AG04449 (cell line): ENCODE measurements around the genes TPSAB1 and FAHD1.

DNA sequence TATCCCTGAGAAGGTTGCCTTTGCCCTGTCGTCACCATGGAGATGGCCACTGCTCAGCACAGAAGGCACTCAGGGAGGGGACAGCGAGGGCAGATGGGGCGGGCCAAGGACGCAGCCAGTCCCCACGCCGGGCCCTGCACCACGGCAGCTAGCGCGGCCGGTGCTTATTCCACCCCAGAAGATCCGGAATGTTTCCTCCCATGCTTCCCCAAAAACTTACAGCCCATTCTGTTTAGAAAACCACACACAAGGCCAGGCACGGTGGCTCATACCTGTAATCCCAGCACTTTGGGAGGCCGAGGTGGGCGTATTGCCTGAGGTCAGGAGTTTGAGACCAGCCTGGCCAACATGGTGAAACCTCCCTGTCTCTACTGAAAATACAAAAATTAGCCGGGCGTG is 42.8 kb downstream of the SOX8 start:
- RRBS = no CpG with 5 or more reads among the region's 16 CpGs

- RRBS = 83% methylated on average over 12 of the region's 33 CpGs
Observed at GRCh38 chr16:1203778-1204419, 21.2 kb downstream of the TPSG1 start.

DNA sequence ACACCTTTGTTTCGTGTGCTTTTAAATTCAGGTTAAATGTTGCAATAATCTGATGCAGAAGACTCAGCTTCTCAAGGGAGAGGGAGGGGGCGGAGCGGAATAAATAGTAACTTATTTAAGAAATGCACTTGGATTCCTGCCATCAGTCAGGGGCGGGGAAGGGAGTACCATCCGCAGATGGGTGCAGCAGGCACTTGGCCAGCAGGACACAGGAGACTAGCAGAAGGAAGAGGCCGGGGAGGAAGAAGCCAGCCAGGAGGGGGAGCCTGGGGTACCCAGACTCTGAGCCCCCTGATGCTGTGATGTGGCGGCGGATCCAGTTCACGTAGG is 3.5 kb downstream of the TPSG1 start:
- RRBS = no CpG with 5 or more reads among the region's 9 CpGs

DNA sequence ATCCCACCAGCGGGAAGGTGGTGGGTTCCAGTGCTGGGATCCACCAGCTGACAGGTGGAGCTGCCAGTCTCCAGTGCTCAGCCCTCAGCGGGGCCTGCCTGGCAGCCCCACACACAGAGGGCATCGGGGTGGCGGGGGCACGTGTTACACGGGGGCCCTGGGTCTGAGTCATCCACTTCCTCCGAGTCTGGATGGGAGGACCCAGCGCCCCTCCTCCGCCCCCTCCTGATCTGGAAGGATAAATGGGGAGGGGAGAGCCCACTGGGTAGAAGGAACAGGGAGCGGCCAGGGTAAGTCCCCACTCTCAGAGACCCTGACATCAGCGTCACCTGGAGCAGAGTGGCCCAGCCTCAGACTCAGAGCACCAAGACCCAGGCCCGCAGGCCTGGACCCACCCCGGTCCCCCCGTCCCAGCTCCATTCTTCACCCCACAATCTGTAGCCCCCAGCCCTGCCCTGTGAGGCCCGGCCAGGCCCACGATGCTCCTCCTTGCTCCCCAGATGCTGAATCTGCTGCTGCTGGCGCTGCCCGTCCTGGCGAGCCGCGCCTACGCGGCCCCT is at the start of gene TPSAB1:
TPSAB1 (plus strand) TSS at position 267 of the 560 bp plus-strand sequence.
- RRBS = no CpG with 5 or more reads among the region's 23 CpGs

GRCh38 chr16:1457051-1457795 is 12.9 kb upstream of the CCDC154 start:
- RRBS = 85% methylated on average over 14 of the region's 51 CpGs

DNA sequence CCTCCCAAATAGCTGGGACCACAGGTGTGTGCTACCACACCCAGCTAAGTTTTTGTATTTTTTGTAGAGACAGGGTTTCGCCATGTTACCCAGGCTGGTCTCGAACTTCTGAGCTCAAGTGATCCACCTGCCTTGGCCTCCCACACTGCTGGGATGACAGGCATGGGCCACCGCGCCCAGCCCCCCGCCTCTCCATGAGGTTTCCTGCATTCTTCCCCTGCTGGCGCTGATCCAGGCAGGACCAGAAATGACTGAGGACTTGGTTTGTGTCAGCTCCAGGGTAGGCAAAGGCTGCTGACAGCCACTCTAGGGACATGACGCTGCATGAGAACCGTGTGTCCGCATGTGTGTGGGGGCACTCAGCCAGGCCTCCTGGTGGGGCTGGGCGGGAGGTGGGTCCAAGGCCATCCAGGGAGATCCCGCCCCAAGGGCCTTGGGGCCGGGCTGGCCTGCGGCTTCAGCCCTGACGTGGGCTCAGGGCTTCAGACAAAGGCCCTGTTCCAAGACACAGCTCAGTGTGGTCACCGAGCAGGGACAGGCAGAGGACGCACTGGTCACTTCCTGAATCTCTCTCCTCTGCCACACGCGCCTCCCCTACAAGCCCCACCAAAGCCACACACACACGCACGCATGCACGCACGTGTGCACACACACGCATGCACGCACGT is 5.6 kb upstream of the TMEM204 start:
- RRBS = no CpG with 5 or more reads among the region's 25 CpGs

GRCh38 chr16:1712404-1712689 is 6.4 kb downstream of the MAPK8IP3 start:
- RRBS = 83% methylated on average over 1 of the region's 3 CpGs

DNA sequence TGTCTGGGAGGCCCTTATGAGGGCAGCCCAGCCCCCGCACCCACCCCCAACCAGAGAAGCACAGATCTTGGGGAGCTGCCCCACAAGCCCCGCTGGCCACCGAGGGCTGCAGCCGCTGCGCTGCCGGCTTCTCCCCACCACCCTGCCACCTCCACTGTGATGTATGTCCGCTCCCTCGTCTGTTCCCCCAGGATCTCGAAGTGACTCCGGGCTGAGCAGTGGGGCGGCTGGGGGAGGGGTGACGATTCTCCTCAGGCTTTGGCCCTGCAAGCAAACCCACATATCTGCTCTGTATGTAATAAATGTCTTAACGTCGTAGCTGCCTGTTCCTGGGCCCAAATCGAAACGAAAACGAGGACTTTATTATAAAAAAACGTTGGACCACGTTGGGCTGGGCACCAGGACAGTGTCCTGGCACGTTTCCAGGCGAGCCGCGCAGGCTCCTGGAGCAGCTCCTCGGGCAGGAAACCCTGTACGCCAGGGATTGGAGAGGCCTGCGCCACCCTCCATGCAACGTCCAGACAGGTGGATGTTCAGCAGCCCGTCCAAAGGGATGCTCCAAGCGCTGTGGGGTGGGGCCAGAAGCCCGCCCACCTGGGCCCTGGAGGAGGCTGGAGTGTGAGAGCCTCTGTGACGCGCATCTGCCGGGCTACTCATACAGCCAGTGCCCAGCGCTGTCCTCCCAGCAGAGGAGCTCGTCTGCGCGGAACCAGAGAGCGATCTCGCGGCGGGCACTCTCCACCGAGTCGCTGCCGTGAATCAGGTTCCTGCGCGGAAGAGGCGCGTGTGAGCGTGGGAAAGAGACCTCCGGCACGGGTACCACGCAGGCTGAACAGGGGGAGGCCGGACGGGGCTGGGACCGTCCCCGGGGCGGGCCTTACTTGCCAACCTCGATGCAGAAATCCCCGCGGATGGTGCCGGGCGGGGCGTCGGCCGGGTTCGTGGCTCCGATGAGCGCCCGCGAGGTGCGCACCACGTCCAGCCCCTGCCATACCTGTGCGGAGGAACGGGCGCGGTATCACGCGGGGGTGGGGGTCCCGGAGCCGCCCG is 1.0 kb downstream of the NME3 start:
- RRBS = 11% methylated on average over 26 of the region's 81 CpGs

DNA sequence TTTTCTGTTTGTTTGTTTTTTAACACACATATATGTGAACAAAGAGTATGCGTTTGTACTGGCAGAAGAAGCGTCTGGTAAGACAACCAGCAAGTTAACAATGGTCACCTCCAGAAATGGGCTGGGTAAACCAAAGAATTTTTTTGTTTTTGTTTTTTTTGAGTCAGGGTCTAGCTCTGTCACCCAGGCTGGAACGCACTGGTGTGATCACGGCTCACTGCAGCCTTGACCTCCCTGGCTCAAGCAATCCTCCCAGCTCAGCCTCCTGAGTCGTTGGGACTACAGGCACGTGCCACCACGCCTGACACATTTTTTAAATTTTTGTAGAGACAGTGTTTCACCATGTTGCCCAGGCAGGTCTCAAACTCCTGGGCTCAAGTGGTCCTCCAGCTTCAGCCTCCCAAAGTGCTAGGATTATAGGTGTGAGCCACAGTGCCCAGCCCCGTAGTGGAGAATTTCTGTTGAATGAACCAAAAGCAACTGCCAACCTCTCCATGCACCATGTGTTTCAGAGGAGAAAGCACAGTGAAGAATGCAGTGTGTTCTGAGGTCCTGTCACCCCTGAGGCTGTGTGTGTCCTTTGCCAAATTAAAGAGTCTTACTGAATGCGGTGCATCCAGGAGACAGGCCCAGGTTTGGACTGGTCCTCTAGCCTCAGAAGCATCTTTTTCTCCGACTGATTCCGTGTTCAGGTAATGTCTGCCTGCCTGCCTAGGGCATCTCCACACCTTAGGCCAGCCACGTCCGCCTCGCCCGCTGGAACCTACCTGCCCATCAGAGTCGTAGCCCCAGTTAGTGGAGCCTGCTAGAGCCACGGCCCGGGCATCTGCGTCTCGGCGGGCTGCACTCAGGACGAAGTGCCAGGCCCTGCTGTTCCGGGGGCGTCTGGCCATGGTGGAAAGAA is 1.5 kb downstream of the SPSB3 start:
- RRBS = 79% methylated on average over 6 of the region's 24 CpGs

- RRBS = 78% methylated on average over 8 of the region's 43 CpGs
Observed at GRCh38 chr16:1792373-1793306, 865 bp downstream of the IGFALS start.

GRCh38 chr16:1827031-1828073 is at the start of gene FAHD1:
Gene FAHD1, plus strand, starts transcription at chr16:1827206.
- RRBS = 2% methylated on average over 25 of the region's 81 CpGs

DNA sequence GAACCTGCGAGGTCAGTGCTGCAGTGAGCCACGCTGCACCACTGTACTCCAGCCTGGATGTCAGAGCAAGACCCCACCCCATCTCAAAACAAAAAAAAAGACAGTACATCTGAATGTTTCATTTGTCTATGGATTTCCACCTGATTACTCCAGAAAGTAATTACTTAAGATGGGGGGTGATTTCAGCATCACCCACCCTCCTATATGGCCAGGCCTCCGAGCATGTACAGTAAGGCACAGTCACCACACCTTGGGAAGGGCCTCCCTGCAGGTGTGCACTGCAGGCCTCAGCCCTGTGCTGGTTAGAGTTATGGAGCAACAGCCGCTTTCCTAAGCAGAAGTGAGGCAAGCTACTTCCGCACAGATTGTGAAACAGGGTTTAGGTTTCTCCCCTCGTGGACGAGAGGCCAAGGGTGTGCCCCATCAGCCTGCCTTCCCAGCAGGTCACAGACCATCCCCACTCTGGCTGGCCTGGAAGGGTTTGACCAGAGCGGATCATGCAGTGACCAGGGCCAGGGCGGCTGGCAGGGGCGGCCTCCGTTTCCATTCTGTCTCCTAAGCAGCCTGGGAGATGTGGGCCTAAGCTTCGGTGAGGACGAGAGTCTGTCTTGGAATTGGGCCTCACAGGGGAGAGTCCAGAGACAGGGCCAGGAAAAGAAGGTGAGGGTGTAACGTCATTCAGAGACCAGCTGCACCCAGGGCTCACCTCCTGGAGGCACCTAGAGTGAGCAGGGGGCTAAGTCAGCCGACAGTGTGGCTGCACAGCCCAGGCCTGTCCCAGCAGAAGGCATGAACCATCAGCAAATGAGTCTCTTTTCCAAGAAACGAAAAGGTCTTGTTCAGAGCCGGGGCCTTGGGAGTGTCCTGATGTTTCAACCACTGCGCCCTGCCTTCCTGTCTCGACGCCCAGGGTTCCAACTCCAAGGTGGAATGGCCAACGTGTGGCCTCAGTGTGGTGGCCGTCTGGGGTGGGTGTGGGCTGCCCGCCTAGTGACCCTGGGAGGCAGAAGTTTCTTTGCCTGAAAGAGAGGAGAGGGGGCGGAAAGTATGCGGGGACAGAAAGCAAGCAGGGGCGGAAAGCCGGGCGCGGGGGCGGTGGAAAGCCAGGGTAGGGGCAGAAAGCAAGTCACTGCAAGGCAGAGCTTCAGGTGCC is 4.5 kb downstream of the MSRB1 start:
- RRBS = no CpG with 5 or more reads among the region's 30 CpGs

GRCh38 chr16:1978923-1979668 is 2.2 kb downstream of the NOXO1 start:
- RRBS = 35% methylated on average over 13 of the region's 77 CpGs

DNA sequence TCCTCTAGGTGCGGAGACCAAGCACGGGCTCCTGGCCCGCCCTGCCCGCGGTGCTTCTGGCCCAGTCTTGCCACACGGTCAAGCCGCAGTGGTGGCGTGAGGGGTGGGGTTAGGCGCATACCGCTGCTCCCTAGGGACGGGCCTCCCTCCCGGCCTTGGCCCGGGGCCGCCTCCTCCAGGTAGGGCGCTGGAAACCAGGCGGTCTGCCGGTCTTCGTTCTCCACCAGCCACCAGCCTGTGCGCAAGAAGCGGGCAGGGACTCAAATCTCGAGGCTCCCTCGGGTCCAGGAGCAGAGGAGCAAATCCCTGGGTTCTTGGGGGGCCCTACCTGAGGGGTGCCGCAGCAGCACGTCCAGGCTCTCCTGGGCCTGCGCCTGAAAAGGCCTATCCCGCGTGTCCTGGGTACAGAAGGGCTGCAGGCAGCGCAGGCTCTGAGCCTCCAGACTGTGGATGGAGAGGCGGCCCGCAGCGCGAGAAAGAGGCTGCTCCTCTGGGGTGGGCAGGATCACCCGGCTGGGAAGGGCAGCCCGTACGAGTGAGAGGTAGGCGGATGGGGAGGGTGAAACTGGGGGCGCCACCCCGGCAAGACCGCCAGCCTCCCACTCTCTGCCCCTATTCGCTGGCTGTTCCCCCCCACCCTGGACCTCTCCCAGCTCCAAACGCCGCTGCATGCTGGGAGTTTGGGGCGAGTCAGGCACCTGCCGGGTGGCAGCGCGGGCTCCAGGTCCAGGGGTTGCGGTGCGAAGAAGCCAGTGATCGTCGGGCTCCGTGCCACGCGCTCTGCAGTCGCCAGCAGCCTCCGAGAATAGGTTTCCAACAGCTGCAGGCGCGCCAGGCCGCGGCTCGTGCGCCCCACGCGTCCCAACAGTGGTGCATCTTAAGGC is 1.4 kb downstream of the NOXO1 start:
- RRBS = 31% methylated on average over 11 of the region's 63 CpGs

DNA sequence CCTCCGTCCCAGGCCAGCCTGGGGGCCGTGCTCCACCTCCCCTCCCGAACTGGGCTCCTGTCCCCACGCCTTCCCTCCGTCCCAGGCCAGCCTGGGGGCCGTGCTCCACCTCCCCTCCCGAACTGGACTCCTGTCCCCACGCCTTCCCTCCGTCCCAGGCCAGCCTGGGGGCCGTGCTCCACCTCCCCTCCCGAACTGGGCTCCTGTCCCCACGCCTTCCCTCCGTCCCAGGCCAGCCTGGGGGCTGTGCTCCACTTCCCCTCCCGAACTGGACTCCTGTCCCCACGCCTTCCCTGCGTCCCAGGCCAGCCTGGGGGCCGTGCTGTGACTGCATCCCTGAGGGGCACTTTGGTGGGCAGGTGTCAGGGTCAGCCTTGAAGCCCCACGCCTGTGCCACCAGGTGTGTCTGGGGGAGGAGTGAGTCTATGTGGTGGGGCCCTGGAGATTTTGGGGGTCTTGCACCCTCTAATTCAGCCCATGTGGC is 7.9 kb downstream of the NHERF2 start:
- RRBS = no CpG with 5 or more reads among the region's 18 CpGs

DNA sequence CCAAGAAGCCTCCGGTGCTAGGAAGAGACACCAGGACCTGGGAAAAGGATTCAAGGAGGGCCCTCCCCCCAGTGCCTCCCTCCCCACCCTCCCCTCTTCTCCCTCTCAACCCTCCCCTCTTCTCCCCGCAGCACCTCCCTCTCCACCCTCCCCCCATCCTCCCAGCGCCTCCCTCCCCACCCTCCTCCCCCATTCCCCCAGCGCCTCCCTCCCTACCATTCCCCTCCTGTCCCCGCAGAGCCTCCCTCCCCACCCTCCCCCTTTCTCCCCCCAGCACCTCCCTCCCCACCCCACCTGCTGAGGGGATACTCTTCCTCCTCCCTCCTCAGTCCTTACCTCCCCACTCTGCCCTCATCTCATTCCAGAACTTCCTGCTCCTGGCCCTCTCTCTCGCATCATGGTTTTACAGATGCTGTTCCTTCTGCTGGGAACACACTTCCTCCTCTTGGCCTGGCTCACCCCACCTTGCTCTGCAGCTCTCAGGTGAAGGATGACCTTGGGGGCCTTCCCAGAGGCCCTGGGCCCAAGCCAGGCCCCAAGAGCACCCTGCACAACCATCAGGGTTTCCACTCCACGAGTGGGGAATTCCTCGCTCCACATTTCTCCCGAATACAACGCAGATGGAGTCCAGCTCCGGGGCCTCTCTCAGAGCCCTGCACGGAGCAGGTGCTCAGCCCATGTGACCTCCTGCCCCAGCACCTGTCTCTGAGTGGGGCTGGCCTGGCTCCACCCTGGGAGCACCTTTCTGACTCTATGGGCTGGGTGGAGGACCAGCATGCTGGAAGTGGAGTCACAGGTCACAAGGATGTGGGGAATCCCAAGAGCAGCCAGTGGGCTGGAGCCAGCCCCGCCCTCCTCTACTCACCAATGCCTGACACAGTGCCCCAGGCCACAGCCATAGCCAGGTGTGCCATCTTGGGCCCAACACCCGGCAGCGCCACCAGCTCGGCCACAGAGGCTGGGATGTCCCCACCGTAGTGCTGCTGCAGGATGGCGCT is 4.6 kb downstream of the NTHL1 start:
- RRBS = 100% methylated on average over 1 of the region's 18 CpGs

DNA sequence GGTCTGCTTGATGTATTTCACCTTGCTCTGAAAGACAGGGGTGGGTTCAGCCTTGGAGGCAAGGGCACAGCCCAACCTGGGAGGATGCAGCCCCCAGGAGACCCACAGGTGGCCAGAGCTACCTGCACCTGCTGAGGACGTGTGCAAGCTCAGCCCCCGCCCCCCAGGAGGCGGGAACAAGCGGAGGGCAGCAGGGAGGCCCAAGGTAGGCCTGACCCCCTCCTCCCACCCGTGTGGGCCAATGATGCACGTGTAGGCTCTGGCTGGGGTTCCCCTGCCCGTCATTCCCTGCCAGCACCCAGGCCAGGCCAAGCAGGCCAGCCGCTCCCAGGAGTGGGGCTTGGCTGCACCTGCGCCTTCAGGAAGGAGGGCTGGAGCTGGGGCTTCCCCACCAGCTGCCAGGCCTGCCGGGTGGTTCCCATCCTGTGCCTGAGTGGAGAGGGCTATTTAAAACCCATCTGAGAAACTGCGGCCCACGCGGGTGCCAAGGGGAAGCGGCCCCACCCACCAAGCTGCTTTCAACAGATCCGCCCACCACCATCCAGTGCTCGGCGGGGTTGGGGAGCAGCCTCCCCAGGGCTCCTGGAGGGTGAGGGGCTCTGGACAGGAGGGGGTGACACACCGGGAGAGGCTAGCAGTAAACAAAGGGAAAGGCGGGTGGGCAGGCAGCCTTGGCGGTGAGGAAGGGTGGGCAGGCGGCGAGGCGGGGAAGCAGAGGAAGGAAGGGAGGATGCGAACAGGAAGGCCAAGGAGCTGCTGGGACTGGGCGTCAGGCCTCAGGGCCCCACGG is 3.7 kb downstream of the NTHL1 start:
- RRBS = no CpG with 5 or more reads among the region's 26 CpGs

- RRBS = no CpG with 5 or more reads among the region's 6 CpGs
Observed at GRCh38 chr16:2050293-2050633, 2.5 kb downstream of the TSC2 start.

DNA sequence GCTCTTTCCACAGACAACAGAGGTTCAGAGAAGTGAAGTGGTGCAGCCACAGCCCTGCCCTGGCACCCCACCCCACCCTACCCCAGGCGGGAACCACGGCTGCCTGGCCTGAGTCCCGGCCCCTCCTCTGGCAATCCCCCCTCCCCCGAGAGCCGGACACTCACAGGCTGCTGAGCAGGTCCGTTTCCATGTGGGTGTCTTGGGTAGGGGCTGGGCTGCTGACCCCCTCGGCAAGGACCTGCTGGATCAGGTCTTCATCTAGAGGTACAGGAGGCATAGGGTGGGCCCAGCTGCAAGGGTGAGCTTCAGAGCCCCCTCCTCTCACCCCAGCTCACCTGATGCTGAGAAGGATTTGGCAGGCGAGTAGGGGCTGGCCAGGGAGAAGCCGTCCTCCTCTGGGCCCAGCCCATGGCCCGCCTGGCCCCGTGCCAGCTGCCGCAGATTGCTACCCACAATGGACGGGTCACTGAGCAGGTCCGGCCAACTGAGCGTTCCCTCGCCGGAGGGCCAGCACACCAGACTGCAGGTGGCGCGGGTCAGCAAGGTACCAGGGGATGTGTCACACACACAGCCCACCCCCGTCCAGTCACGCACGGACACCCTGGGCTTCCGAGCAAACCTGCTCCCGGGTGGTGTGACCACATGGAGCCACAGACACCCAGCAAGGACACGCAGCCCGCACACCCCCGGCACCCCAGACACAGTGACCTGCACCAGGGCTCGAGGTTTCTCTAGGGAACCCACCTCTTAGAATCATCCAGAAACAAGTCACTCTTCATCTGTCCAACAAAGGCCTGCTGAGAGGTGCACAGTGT is 38.5 kb downstream of the PKD1 start:
- RRBS = 89% methylated on average over 1 of the region's 28 CpGs

GRCh38 chr16:2134848-2135607 is 670 bp downstream of the PKD1 start:
- RRBS = no CpG with 5 or more reads among the region's 72 CpGs